Tibial artery (tissue), 1 donor: ENCODE results near the genes SMS, APOO, MAGEB3 and TAB3.

- PRO-cap, result no peak
Measured at GRCh38 chrX:21855991-21856390, 204 bp downstream of the YY2 start.

GRCh38 chrX:21940105-21941245 lies at the start of gene SMS:
Gene SMS (plus strand): TSS chrX:21940709.
- PRO-cap, result bidirectional peak, plus-strand start at chrX:21940735, minus-strand start at chrX:21940609

DNA sequence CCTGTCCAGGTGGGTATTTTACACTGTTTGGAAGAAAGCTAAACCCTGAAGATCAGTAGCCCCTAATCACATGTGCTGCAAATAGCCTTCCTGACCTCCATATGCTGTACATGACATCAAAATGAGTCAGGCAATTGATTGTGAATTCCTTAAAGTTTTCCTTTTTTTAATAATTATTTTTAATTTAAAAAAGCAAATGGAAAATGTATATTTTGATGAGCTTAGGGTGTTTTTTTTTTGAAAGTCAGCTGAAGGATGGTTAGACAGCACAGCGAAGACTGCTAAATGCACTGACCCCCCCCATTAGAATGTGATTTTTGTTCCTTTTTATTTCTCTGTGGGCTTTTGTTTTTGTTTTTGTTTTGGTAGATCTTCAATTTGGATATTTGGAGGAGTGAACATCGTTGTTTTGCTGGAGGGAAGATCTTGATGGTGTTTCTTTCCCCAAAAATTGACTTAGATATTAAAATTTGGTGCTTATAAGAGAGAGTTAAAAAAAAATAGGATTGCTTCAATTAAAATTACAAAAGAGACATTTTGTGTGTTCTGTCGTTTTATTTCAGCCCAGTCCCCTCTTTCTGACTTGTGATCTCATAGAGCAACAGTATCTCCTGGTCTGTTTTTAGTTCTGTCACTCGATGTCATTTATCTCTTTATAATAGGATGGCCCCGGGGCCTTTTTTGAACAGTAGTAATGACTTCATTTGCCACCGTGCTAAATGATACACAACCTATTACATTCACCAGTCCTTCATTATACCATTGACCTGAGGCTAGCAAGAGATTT lies 37.6 kb upstream of the PHEX start:
- PRO-cap, result no peak

DNA sequence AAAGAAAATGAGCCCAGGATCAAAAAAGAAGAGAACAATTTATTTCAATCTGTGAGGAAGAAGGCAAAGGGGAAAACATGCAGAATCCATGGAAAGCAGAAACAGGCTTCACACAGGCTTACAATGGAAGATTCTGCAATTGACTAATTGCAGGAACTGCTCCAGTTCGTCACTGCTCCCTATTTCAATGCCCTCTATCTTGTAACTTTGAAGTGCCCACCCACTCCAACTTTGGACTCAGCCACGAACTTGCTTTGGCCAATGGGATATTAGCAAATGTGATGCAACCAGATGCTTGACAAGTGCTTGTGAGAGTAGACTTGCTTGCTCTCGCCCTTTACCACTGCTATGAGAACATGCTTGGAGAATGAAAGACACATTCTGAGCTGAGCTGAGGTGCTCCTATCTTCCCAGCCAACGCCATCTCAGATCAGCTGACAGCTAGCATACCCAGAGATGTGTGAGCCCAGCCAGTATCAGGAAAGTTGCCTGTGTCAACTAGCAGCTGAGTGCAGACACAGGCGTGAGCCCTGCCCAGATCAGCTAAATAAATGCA lies 105.7 kb upstream of the PTCHD1 start:
- PRO-cap, result no peak

- PRO-cap, result no peak
Measured at GRCh38 chrX:23682036-23682619, 14.8 kb downstream of the PRDX4 start.

GRCh38 chrX:23797227-23797907 lies 14.4 kb downstream of the SAT1 start:
- PRO-cap, result no peak

GRCh38 chrX:23838851-23839223 lies 55.9 kb downstream of the SAT1 start:
- PRO-cap, result no peak

DNA sequence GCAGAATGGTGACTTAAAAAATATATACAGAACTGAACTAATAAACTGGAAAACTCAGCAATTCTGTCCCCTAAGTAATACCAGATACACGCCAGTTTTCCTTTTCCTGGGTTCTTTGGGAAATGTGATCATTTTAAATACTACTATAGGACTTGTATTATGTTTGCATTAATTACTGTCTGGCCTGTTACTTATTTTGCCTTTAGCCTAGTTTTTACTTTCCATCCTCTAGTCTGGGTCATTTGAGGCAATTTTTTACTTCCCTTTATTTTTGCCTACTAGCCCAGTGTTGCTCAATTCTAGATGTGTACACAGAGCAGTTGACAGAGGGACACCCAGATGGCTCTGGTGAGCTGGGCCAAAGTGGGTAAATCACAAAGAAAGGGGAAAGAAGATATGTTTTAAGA lies 35.9 kb downstream of the APOO start:
- PRO-cap, result no peak

- PRO-cap, result unidirectional peak, minus-strand start at chrX:23907573; bidirectional peak, plus-strand start at chrX:23908006, minus-strand start at chrX:23907702
Measured at GRCh38 chrX:23907060-23908251, at the start of gene APOO. Gene APOO (minus strand): TSS chrX:23907938.

DNA sequence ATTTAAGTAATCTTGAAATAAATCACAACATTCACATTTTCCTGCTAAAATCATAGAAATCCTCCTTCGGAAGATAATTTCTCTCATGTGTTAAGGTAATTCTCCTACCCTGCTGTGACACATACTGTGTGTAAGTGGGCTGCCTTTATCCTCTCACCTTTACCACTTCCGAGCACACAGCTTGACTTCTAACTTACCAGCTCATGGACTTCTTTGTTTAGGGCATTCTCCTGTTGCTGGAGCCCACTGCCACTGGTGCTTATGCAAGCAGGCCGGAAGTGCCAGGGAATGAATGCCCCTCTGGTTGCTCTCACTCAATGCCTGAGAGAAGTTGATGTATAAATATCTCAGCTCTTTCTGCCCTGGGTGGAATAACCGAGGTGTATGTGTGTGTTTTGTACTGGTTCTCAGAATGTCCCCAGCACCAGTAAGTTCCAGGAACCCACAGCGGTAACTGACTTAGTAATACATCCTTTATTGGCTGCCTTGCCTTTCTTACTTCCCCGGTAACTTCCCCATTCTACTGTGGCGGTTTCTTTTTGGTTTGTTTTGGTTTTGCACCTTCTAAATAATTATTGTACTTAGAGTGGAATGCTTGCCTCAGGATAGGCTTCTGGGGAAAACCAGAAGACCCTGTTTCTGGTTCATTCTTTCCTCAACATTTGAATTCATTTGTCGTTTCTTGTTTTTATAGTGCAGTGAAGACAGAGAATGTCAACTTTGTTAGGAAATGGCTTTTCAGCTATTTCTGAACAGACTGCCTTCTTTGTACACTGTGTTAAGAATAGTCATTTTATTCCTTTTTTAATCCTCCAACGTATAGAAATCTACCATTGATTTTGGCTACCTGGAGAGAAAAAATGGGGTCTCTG lies 45.3 kb downstream of the CXorf58 start:
- PRO-cap, result no peak

- PRO-cap, result no peak
Measured at GRCh38 chrX:24024944-24025214, 2.1 kb downstream of the KLHL15 start.

GRCh38 chrX:24067742-24068271 lies 13.1 kb downstream of the EIF2S3 start:
- PRO-cap, result no peak

GRCh38 chrX:24292335-24292941 lies 21.4 kb downstream of the SUPT20HL2 start:
- PRO-cap, result no peak

DNA sequence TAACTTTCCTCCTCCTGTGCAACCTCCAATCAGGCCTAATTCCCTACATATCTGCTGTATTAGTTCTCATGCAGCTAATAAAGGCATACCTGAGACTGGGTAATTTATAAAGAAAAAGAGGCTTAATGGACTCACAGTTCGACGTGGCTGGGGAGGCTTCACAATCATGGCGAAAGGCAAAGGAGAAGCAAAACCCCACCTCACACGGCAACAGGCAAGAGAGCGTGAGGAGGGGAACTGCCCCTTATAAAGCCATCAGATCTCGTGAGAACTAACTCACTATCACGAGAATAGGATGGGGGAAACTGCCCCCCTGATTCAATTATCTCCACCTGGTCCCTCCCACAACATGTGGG lies 16.7 kb downstream of the SUPT20HL2 start:
- PRO-cap, result no peak

GRCh38 chrX:25004479-25004979 lies 11.2 kb downstream of the ARX start:
- PRO-cap, result no peak

- PRO-cap, result no peak
Measured at GRCh38 chrX:28586052-28586775, 1.0 kb upstream of the IL1RAPL1 start.

- PRO-cap, result no peak
Measured at GRCh38 chrX:28586842-28587211, 419 bp upstream of the IL1RAPL1 start.

GRCh38 chrX:30230560-30230933 lies at the start of gene MAGEB3:
Gene MAGEB3 (plus strand): TSS chrX:30230657.
- PRO-cap, result no peak

DNA sequence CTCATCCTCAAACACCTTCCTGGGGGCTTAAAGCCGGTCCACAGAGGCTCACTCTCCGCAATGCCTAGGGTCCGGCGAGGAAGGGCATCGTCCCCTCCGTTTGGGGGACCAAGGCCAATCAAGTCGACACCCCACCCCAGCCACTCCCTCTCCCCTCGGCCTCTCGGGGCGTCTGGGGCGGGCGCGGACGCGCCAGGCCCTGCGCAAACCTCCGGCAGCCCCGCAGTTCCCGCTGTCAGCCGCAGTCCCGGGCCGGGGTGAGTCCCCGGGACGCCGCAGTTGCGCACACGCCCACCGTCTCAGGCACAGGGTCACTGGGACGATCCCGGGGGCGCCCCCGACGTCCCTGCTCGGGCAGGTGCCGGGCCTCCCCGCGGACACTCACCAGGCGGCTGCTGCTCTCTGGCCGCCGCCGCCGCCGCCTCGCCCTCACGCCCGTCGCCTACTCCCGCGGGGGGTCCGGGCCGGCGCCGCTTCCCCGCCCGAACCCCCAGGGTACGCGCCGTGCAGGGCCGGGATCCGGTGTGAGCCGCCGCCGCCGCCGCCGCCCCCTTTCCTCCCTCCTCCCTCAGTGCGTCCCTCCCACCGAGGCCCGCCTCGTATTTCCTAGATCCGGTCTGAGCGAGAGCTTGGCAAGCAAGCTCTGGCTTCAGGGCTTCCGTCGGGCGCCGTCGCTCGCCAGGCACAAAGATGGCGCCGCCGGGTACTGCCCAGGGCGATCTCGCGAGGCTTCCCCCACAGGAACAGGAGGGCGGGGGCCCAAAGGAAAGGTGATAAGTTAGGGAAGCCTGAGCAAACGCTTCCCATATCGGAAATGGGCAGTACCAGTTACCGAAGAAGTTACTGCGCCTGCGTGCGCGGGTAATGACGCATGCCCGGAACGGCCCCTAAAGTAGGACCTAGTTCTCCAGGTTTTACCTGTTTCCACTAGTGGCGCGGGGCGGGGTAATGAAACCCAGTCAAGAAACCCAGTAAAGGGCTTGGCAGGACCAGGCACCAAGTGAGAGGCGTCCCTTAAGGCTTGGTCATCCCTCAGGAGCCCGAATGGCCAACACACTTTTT lies at the start of gene TAB3:
Gene TAB3 (minus strand): TSS at position 526 of the 1,062 bp plus-strand sequence.
- PRO-cap, result bidirectional peak, plus-strand start at position 864 of the sequence, minus-strand start at position 555 of the sequence

- PRO-cap, result no peak
Measured at GRCh38 chrX:31676995-31677315, 605.1 kb upstream of the FTHL17 start.